ENCODE measurements around a stretch of chr6.

DNA sequence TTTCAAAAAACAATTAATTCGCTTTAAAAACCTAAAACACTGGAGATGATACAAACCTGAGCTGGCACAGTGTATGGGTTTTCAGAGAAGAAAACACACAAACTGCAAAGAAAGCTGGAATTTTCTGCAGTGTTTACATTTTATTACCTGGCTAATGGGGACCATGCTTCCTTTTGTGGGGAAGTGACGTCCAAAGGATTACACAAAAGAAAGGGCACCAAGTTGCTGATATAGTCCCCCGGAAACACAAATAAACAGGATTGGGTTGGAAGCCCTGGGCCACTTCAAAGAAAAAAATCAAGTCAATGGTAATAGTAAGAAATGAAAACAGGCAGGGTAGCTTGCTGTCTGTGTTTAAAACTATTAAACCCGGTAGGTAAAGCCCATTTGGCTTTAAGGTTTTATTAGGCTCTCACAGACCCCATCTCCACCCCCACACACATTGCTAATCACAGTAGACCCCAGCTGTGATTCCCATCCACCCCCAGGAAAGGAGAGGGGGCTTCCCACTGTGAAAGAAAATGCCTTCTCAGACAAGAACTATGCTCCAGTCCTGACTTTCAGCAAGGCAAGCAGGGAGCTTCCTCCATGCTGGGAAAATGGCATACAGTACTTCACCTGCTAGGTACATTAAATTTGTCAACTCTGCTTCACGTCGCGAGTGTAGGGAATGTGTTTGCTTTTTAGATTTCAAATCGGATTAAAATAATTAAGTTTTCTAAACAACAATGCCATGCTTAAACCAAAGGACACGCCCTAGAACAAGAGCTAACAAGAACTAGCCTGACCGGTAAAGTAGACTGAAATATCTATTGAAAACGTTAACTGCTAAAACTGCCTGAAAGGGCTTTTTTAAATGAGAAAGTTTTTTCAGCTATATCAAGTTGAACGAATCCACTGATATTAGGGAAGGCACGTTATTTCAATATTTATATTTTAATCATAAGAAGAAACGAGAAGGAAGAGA is 1.1 kb downstream of the PERP start:
- RRBS = 90% methylated on average over 1 of the region's 14 CpGs

- RRBS = no CpG with 5 or more reads among the region's 9 CpGs
Observed at GRCh38 chr6:138432821-138433162, 28.8 kb downstream of the HEBP2 start.

GRCh38 chr6:138500914-138501113 is 1.5 kb upstream of the NHSL1 start:
- RRBS = no CpG with 5 or more reads among the region's 3 CpGs

GRCh38 chr6:138545329-138546147 is 46.2 kb upstream of the NHSL1 start:
- RRBS = no CpG with 5 or more reads among the region's 9 CpGs

DNA sequence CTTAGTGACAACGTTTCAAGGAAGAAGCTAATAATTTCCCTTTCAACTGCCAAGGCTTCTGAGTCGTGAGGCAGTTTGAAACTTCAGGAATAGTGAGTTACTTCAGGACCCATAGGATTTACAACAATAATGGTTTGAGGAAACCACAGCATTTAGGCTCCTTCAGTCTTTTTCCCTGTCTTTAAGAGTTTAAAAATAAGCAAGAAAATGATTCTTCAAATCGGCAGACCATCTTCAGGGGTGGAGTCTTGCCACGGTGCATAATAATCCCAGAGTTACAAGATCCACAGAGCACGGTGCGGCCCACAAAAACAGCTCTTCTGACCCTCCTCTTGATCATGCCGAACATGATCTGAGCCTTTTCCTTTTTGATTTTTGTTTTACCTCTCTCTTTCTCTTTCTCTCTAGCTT is 55.5 kb upstream of the NHSL1 start:
- RRBS = no CpG with 5 or more reads among the region's 7 CpGs

GRCh38 chr6:138941188-138941746 is 46.8 kb downstream of the REPS1 start:
- RRBS = no CpG with 5 or more reads among the region's 1 CpG

DNA sequence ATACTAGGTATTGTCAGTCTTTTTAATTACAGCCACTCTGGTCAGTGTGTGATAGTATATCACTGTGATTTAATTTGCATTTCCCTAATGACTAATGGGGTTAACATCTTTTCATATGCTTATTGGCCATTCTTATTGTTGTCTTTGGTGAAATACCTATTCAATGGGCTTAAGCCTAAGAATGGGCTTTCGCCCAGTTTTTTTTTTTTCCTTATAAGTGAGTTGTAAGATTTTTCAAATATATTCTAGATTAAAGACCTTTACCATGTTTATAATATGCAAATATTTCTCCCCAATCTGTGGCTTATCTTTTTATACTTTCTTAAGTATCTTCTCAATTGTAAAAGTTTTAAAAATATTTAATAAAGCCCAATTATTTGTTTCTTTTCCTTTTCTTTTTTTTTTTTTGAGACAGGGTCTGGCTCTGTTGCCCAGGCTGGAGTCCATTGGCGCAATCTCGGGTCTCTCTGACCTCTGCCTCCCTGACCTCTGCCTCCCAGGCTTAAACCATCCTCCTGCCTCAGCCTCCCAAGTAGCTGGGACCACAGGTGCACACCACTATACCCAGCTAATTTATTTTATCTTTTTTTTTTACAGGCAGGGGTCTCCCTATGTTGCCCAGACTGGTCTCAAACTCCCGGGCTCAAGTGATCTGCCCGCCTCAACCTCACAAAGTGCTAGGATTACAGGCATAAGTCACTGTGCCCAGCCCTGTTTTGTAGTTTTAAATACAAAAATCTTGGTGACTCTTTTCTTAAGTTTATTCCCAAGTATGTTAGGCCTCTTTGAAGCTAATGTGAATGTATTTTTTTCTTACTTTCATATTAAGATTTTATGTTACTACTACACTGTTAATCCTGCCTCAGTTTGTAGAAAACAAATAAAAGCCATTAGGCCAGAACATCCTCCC is 9.9 kb downstream of the REPS1 start:
- RRBS = no CpG with 5 or more reads among the region's 5 CpGs

- RRBS = no CpG with 5 or more reads among the region's 5 CpGs
Observed at GRCh38 chr6:139170151-139171123, 35.6 kb downstream of the HECA start.

DNA sequence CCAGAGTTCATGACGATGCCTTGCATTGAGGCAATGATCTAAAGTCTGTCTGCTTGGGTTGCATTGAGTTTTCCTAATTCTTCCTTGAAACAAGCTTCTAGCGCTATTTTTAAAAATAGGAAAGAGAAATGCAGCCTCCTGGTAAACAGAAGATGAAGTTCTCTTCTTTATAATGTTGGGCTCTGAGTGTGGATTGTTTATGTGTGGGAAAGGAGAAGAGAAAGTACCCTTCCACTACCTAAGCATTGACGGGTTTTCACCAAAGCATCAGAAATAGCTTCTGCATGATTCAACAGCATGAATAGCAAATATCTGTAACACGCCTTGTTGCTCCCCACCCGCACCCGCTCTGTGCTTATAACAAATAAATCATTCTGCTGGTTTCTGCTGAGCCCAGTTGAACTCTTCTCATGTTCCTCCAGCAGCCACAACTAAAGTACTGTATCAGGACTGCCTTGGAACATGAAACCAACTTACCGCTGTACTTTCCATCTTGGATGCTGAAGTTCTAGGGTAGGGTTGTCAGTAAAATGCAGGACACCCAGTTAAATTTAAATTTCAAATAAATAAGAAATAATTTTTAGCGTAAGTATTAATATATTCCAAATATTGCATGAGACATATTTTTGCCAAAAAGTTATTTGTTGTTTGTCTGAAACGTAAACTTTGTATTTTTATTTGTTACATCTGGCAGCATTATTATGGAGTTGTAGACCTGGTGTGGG is 20.7 kb downstream of the TXLNB start:
- RRBS = no CpG with 5 or more reads among the region's 9 CpGs

GRCh38 chr6:139290520-139291452 is 1.0 kb downstream of the TXLNB start:
- RRBS = no CpG with 5 or more reads among the region's 7 CpGs

GRCh38 chr6:139505391-139505654 is 130.9 kb upstream of the CITED2 start:
- RRBS = no CpG with 5 or more reads among the region's 6 CpGs

DNA sequence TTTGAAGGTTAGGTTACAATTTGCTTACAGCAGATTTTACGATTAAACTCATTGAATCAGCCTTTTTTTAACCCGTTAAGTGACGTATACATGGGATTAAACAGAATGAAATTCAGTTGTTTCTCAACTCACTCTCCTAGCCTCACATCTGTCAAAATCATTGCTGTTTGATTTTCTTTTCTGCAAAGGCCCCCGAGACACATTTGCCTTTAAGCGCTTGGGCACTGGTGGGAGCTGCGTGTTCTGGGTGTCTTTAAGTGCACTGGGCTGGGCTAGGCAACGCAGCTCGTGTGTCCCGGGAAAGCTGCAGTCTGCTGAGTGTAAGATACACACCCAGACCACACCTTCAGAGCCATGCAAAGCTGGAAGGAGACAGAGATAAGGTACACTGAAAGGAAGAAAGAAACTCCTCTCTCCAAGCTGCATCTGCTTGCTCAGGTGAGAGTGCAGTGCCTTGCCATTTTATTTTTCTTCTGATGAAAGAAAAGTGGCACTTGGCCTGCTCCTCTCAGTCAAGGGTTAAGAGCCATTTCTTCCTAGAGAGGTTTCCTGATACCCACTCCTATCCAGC is 159.6 kb upstream of the CITED2 start:
- RRBS = no CpG with 5 or more reads among the region's 9 CpGs

DNA sequence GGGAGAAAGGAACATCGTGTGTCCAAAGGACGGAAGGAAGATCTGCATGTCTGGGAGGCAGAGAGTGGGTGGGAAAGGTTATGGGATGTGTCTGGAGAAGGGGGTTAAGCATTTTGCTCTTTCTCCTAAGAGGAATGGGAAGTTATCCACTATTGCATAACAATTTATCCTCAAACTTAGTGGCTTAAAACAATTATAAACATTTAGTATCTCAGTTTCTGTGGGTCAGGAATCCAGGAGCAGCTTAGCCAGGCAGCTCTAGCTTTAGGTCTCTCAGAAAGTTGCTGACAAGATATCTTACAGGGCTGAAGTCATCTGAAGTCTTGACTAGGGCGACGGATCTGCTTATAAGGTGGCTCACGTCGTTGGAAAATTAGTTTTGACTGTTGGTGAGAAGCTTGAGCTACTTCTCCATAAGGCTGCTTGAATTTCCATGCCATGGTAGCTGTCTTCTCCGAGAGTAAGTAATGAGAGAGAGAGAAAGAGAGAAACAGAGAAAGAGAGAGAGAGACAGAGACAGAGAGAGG is 229.3 kb upstream of the CITED2 start:
- RRBS = no CpG with 5 or more reads among the region's 7 CpGs

GRCh38 chr6:140064346-140064807 is 689.9 kb upstream of the CITED2 start:
- RRBS = no CpG with 5 or more reads among the region's 10 CpGs

DNA sequence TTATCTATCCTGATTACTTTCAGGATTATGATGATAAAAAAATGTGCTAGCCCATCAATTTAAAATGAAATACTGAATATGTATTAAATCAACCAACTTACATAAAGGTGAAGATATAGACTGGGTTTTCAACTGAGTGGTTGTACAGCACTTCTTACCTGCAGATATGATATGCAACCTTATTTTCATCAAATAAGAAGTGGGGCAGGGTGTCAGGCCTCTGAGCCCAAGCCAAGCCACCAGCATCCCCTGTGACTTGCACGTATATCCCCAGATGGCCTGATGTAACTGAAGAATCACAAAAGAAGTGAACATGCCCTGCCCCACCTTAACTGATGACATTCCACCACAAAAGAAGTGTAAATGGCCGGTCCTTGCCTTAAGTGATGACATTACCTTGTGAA is 117.3 kb upstream of the GJE1 start:
- RRBS = no CpG with 5 or more reads among the region's 2 CpGs

GRCh38 chr6:142375276-142375819 is 73.5 kb downstream of the ADGRG6 start:
- RRBS = no CpG with 5 or more reads among the region's 4 CpGs

DNA sequence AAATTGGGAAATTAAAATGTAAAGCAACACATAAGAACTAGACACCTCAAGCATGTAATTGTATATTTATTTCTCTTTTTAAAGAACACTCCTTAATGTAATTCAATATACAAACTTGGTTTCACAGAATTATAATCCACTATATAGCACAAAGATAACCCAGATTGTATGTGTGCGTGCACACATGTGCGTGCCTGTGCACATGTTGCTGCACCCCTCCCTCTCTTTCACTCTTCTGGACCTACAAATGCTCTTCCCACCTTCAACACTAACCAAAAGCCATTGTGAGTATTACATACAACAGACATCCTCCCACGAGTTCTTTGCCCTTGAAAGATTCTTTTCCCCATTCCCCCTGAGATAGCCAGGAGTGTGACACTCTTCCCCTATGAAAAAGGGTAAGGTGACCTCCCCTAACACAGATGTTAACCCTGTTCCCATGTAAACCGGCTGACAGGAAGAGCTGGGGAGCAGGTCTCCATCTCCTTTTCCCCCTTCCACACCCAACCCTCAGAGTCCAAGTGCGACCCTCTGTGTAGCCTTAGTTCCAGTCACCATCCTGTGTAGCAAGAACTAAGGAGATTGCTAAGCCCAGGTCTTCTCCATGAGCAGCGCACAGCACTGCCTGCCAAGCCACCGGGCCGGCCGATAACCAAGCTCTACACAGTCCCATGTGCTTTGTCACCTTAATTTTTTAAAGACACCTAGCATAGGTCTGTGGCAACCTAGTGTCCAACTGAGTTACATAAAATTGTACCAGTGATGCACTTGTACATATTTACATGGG is 193.4 kb downstream of the HIVEP2 start:
- RRBS = no CpG with 5 or more reads among the region's 9 CpGs

DNA sequence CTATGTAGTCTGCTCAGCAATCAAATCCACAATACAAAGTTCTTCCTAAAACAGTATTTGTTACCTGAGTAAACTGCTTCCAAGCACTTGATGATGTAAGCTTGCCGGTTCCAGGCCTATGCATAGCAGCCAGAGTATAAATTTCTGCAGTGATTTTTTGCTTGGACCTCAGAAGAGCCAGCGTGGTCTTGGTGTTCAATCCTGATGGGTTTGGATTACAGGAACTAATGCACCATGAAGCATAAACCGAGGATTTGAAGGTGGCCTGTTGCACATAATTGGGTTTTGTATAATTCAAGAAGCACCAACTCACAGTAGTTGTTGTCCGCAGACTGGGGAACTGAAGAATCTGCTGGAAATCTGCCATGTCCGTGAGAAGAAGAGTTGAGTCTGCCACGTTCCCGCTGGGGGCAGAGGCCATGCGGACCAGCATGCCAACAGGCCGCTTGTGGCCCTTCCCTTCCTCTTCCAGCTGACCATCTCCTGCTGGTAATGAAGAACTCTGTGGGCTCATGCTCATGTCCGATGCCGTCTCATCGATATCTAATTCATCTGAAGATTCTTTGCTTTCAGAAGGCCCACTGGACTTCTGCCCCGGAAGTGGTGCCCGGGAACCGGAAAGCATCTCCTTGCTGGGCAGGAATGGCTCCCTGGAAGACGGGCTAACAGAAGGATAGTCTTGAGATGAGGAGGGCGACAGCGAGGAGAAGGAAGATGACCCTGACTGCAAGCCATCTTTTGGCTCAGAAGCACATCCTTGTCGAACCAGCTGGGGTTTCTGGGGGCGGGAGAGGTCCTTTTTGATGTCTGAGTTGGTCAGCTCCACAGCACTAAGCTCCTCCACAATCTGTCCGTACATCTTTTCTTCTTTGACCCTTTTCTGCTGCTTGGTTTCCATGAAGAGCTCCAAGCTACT is 175.2 kb downstream of the HIVEP2 start:
- RRBS = no CpG with 5 or more reads among the region's 21 CpGs

- RRBS = no CpG with 5 or more reads among the region's 20 CpGs
Observed at GRCh38 chr6:142771780-142772723, 172.9 kb downstream of the HIVEP2 start.

DNA sequence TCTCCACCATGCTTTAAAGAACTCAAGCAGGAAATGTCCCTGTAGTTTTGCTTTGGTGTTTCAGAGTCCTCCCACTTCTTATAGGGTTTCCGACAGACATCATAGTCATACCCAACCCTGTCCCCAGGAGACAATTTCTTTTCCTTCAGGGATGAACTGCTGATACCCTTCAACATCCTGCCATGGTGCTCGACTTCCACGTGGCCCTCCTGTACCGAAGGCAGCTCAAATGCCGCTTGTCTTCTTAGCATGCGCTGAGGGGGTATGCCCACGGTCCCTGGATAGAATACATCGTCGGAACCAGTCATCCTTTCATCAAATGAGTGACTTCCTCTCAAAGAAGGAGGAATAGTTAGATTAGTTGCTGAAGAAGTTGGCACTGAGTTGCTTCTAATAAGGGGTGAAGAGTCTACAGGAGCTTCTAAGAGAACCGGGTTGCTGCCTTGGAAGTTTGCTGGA is 172.2 kb downstream of the HIVEP2 start:
- RRBS = no CpG with 5 or more reads among the region's 10 CpGs

Measured in HGPS cell (cell line).